A549 (cell line): ENCODE results near the gene EPHA7.

DNA sequence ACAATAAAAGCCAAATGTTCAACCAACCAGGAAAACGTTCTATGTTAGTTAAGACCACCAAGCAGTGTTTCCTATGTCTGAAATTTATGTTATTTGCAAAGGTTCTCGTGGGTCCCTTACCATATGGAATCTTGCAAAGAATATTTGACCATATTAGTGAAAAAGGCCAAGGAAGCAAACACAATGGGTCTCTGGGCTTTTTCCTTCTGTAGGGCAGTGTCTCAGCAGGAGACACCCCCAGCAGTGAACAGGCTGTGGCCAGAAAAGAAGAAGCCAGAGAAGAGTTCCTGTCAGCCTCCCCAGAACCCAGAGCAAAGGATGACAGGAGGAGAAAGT lies 15.4 kb downstream of the LYRM2 start:
- PRO-cap: no peak
CAGE:
- cytosol, long polyA plus RNA: no peak
- long polyA plus RNA: no peak
- nucleus, long polyA plus RNA: no peak

GRCh38 chr6:89670816-89671329 lies 32.3 kb upstream of the LYRM2 start:
- PRO-cap: no peak
CAGE:
- cytosol, long polyA plus RNA: no peak
- long polyA plus RNA: no peak
- nucleus, long polyA plus RNA: no peak

- PRO-cap: no peak
CAGE:
- cytosol, long polyA plus RNA: no peak
- long polyA plus RNA: no peak
- nucleus, long polyA plus RNA: no peak
Observed at GRCh38 chr6:89690656-89691030, 52.1 kb upstream of the LYRM2 start.

GRCh38 chr6:89817158-89818066 lies 2.2 kb downstream of the MDN1 start:
- PRO-cap: no peak
CAGE:
- cytosol, long polyA plus RNA: no peak
- long polyA plus RNA: no peak
- nucleus, long polyA plus RNA: no peak

DNA sequence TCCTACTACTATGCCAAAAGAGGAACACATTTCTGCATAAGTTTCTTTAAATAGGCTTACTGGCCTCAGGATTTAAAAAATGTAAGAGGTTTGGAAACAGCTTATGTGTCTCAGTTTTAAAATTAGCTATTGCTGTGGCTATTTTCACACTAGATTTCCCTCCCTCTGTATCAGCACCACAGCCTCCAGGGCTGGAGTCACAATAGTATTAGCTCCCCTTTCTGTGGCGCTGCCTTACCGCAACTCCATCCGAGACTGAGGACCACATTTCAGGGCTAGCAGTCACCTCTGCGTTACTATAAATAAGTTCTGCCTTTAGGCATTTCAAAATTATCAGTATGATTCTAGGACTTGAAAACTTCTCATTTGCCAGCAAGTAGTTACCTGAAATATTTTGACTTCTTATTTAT lies 105.7 kb downstream of the GJA10 start:
- PRO-cap: no peak
CAGE:
- cytosol, long polyA plus RNA: no peak
- long polyA plus RNA: no peak
- nucleus, long polyA plus RNA: no peak

- PRO-cap: no peak
CAGE:
- cytosol, long polyA plus RNA: no peak
- long polyA plus RNA: no peak
- nucleus, long polyA plus RNA: no peak
Observed at GRCh38 chr6:90156718-90157364, 139.8 kb downstream of the BACH2 start.

- PRO-cap: no peak
CAGE:
- cytosol, long polyA plus RNA: no peak
- long polyA plus RNA: no peak
- nucleus, long polyA plus RNA: no peak
Observed at GRCh38 chr6:90297907-90298384, 1.3 kb upstream of the BACH2 start.

DNA sequence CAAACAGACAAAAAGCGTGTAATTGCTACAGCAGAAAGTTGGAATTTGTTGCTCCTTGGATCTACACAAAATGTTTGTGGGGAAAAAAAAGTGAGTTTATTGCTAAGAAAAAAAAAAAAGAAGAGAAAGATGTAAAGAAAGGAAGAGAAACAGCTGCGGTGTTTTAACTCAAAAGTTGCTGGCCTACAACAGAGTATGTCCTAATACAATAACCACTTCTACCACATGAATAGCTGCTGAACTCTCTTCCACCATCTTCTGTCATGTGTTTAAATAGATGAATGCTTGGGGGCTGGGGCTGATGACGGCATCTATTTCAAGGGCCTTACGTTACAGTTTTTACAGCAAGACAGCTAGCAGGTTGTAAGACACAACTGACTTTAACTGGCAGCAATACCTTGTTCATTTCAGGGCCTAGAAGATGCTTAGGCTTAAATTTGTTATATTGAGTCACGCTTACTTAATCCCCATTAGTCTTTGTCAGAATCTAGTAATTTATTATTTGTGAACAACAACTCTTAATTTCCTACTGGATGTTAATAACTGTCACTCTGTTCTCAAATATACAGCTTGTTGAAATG lies 50.3 kb downstream of the MAP3K7 start:
- PRO-cap: no peak
CAGE:
- cytosol, long polyA plus RNA: no peak
- long polyA plus RNA: no peak
- nucleus, long polyA plus RNA: start-site peak on the minus strand centred at position 272 of the sequence, 140 bp wide, 24 and 20 reads in 2 replicates

GRCh38 chr6:90562391-90562752 lies 24.5 kb downstream of the MAP3K7 start:
- PRO-cap: no peak
CAGE:
- cytosol, long polyA plus RNA: no peak
- long polyA plus RNA: no peak
- nucleus, long polyA plus RNA: no peak

- PRO-cap: no peak
CAGE:
- cytosol, long polyA plus RNA: no peak
- long polyA plus RNA: no peak
- nucleus, long polyA plus RNA: no peak
Observed at GRCh38 chr6:90610659-90611672, 24.1 kb upstream of the MAP3K7 start.

- PRO-cap: no peak
CAGE:
- cytosol, long polyA plus RNA: no peak
- long polyA plus RNA: no peak
- nucleus, long polyA plus RNA: no peak
Observed at GRCh38 chr6:90836470-90836790, 249.6 kb upstream of the MAP3K7 start.

- PRO-cap: no peak
CAGE:
- cytosol, long polyA plus RNA: no peak
- long polyA plus RNA: no peak
- nucleus, long polyA plus RNA: no peak
Observed at GRCh38 chr6:92589989-92590395, 829.4 kb downstream of the EPHA7 start.

- PRO-cap: no peak
CAGE:
- cytosol, long polyA plus RNA: no peak
- long polyA plus RNA: start-site peak on the minus strand at chr6:93419548-93419560, 20 and 15 reads in 2 replicates
- nucleus, long polyA plus RNA: no peak
Observed at GRCh38 chr6:93419228-93419709, at the start of gene EPHA7. TSS of gene EPHA7 (minus strand) at chr6:93419559.

- PRO-cap: no peak
CAGE:
- cytosol, long polyA plus RNA: no peak
- long polyA plus RNA: no peak
- nucleus, long polyA plus RNA: no peak
Observed at GRCh38 chr6:93994981-93995361, 575.6 kb upstream of the EPHA7 start.

- PRO-cap: no peak
CAGE:
- cytosol, long polyA plus RNA: no peak
- long polyA plus RNA: no peak
- nucleus, long polyA plus RNA: no peak
Observed at GRCh38 chr6:94873797-94874111, 703.6 kb upstream of the MANEA start.

DNA sequence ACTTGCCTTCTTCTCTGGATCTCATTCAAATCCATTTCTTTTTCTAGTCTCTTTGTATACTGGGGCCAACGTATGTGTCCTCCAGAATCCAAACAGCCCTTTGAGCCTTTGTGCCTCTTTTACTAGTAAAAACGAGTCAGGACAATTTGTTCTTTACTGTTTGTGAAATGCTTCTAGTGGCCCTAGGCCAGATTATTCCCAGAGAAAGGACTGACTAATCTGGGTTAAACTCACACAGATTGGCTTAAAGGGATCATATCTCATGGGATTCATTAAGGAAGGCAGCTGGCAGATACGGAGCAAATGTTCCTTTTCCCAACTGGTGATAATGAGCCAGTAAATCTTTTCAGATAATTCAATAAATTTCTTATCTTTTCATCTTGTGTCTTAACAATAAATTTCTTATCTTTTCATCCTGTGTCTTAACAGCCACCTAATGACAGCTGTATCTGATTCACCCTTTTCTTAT lies 32.0 kb upstream of the MANEA start:
- PRO-cap: no peak
CAGE:
- cytosol, long polyA plus RNA: no peak
- long polyA plus RNA: no peak
- nucleus, long polyA plus RNA: no peak

DNA sequence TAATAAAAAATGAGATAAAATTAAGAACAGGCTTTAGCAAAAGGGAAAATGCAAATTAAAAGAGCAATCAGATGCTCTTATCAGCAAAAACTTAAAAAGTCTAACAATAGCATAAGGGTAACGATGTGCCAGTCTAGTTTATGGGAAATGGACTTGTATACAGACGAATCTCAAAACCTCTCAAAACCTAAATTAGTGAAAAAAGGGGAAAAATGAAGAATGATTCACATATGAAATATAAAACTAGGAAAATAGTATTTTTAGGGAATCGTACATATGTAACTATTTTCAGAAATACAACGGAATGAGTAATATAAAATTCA lies 1.1 kb upstream of the MANEA start:
- PRO-cap: no peak
CAGE:
- cytosol, long polyA plus RNA: no peak
- long polyA plus RNA: no peak
- nucleus, long polyA plus RNA: no peak

GRCh38 chr6:96523109-96523367 lies 1.4 kb downstream of the UFL1 start:
- PRO-cap: no peak
CAGE:
- cytosol, long polyA plus RNA: no peak
- long polyA plus RNA: no peak
- nucleus, long polyA plus RNA: no peak

DNA sequence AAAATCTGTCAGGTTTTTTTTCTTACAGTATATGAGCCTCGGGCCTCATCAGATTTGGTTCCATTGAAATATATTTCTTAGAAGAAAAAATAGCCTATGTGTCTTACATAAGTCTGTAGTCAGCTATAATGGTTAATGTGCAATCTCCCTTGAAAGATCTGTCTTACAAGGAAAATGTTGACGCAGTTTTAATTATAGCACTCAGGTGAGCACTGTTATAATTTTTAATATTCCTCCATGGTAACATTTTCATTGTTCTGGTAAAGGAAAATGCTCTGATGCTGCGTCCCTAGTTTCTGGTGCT lies 178.5 kb downstream of the MMS22L start:
- PRO-cap: no peak
CAGE:
- cytosol, long polyA plus RNA: no peak
- long polyA plus RNA: no peak
- nucleus, long polyA plus RNA: no peak

- PRO-cap: no peak
CAGE:
- cytosol, long polyA plus RNA: no peak
- long polyA plus RNA: no peak
- nucleus, long polyA plus RNA: no peak
Observed at GRCh38 chr6:97978782-97979218, 695.8 kb upstream of the MMS22L start.